H4 (cell line): ENCODE measurements around the gene SC5D.

GRCh38 chr11:120546464-120547566, 35.3 kb downstream of the GRIK4 start:
- RAMPAGE, long total RNA, result no peak

- RAMPAGE, long total RNA, result no peak
Measured at GRCh38 chr11:120956638-120957255, 67.2 kb upstream of the TBCEL start.

DNA sequence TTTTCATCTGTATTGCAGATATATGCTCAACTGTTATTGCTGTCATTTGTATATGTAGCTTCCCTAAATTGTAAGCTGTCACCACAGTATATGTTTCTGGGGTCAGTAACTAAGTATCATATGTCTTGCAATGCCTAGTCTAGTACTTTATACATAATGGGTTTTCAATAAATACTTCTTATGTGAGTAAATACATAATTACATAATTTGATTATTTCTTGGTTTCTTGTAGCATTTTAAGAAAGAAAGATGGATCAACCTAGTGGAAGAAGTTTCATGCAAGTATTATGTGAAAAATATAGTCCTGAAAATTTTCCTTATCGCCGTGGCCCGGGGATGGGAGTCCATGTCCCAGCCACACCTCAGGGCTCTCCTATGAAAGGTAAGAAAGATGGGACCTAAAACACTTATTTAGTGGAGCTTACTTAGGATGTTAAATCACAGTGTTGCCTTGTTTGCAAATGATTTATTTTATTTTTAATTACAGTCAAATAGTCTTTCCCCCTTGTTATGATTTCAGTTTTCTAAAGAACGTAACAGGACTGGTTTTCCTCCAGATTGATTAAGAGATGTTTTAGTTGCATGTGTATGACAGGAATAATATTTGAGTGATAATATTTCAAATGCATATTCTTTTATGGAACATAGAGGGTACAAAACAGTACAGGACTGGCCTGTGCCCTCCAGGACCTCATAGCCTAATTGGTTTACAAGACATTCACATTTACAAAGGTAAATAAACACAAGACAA, 21.7 kb downstream of the TBCEL start:
- RAMPAGE, long total RNA, result no peak

- RAMPAGE, long total RNA, result no peak
Measured at GRCh38 chr11:121246415-121247024, 46.1 kb upstream of the SC5D start.

GRCh38 chr11:121292204-121293339, at the start of gene SC5D:
Gene SC5D (plus strand): TSS chr11:121292771.
- RAMPAGE, long total RNA, result start-site peak on the plus strand at chr11:121292739-121292783, 47 reads

DNA sequence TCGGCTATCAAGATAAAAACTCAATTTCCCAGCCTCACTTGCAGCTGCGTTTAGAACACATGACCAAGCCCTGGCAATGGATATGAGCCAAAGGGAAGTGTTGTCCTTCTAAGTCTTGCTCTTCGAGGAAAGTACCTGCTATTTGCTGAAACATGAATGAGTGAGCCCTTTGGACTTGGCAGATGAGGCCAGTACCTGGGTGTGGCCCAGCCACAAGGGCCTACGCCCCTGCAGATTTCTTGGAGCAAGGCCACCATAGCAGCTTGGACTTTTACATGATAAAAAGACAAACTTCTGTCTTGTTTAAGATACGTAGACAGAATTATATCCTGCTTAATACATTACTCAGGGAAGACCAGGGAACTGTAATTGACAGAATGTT, 60.1 kb upstream of the SORL1 start:
- RAMPAGE, long total RNA, result no peak

- RAMPAGE, long total RNA, result no peak
Measured at GRCh38 chr11:121451257-121451835, 768 bp upstream of the SORL1 start.

DNA sequence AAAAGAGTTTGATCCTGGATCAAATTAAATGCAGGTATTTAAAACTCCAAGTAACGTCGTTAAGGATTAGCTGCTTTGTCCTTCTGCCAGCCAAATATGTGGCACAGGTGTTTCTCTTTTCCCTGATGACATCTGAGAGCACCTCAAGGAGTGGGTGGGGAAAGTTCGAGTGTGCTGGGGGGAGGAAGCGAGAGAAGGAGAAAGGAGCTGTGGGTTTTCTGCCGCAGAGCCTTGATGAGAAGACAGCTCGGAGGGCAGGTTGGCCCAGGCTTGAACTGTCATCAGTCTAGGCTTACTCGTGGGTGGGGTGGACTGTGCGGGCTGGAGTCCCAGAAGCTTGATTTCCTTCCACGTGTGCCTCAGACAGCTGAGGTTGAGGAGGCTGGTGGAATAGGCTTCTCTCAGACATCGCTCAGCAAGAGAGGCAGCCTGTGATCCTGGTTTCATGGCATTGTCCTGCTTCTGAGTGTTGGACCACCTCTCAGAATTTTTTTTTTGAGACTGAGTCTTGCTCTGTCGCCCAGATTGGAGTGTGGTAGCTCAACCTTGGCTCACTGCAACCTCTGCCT, 15.9 kb downstream of the SORL1 start:
- RAMPAGE, long total RNA, result no peak

- RAMPAGE, long total RNA, result no peak
Measured at GRCh38 chr11:121595403-121596089, 143.4 kb downstream of the SORL1 start.

DNA sequence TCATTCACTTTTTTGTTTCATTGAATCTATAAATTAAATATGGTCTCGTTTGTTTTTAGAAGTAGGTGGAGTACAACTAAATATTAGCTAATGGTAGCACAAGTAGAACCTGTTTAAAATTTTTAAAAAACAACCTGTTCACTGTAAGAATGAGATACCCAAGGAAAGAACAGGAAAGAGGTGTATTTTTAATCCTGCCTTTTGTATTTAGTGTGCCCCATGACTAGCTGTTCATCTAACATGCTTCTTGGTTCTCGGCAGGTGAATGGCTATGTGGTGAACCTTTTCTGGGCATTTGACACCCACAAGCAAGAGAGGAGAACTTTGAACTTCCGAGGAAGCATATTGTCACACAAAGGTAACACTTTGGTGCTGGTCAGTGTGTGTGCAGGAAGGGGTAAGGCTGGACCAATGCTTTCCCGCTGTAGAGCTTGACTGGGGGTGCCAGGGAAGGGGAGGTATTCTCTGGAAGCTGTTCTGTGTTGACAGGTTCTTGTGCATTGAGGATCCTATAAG, 160.4 kb downstream of the SORL1 start:
- RAMPAGE, long total RNA, result no peak

- RAMPAGE, long total RNA, result no peak
Measured at GRCh38 chr11:121632598-121633700, 180.8 kb downstream of the SORL1 start.

GRCh38 chr11:121800662-121801100, 315.3 kb downstream of the BLID start:
- RAMPAGE, long total RNA, result no peak

DNA sequence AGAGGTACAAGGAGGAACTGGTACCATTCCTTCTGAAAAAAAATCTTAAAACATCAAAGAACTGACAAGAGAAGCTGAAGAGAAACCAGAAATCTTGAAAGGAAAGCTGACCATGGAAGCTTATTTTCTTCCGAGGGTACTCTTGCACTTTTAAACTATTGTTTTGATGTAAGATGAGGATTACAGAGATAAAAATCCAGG, 289.0 kb downstream of the BLID start:
- RAMPAGE, long total RNA, result no peak

GRCh38 chr11:122089929-122090577, 26.0 kb downstream of the BLID start:
- RAMPAGE, long total RNA, result no peak

- RAMPAGE, long total RNA, result no peak
Measured at GRCh38 chr11:122180251-122181072, 64.4 kb upstream of the BLID start.

GRCh38 chr11:122202023-122202718, 86.2 kb upstream of the BLID start:
- RAMPAGE, long total RNA, result no peak

GRCh38 chr11:122230042-122230740, 114.2 kb upstream of the BLID start:
- RAMPAGE, long total RNA, result no peak

DNA sequence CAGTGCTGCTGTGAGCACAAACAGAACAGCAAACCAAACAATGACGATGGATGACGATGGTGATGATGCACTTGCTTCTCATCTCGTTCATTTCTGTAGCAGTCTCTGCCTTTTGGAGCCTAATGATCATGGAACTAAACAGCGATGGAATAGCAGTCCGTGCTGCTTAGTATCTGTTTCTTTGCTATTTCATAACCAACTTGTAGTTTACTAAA, 220.7 kb upstream of the BLID start:
- RAMPAGE, long total RNA, result no peak

DNA sequence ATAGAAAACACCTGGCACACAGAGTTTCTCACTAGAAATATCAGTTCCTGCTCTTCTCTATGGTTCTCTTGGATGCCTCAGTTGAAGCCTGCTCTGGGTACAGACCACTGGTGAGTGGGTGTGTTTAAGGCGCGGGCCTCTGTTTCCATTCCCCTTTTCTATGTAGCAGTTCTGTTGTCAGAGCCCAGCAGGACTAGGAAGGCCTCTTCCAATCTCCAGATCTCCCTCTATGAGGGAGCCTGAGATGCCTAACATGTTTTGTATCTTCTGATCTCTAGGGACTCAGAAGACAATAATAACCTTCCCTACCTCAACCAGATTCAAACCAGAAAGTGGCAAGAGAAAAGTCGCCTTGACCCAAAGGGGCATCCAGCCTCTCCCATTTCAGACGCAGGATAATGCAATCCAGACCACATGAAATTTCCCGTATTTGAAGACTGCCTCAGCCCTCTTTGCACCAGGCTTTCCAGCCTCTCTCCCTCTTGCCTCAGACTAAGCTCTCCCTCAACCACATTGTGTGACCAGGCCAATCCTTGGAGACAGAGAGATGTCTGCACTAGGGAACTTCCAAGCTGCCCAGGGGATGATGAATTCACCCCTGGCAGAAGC, 150.1 kb upstream of the UBASH3B start:
- RAMPAGE, long total RNA, result no peak

DNA sequence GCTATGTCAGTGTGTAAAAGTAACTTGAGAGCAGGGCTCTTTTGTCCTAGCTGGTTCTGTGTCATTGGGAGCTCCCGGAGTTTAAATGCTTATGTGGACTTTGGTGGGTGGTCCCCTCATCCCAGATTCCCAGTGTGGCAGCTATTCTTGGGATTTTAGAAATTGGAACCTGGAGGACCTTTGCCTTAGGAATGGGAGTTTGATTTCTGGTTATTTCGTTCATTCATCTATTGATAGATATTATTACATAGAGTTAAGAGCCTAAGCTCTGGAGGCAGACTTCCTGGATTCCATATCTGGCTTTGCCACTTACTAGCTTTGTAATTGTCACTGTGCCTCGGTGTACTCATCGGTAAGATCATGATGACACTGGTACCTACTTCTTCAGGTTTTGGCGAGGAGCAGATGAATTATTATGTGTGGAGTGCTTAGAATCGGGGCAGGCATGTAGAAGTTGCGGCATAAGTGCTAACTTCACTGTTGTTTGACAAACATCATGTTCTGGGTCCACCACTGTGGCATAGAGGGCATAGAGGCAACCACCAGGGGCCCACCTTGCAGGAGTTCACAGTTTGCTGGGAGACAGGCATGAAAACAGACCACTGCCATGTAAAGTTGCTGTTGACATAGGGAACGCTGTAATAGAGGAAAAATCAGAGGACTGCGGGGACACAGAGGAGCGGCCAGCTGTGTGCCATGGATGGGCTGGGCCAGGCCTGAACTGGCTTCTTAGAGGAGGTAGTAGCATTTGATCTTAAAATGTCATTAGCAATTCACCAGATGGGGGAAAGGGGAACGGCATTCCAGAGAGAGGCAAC, 68.6 kb downstream of the UBASH3B start:
- RAMPAGE, long total RNA, result no peak